Cardiac septum (tissue), 1 donor: ENCODE results near the genes PSMD14 and B3GALT1.

GRCh38 chr2:159769319-159770278 lies 28.4 kb downstream of the CD302 start:
- PRO-cap: no peak

DNA sequence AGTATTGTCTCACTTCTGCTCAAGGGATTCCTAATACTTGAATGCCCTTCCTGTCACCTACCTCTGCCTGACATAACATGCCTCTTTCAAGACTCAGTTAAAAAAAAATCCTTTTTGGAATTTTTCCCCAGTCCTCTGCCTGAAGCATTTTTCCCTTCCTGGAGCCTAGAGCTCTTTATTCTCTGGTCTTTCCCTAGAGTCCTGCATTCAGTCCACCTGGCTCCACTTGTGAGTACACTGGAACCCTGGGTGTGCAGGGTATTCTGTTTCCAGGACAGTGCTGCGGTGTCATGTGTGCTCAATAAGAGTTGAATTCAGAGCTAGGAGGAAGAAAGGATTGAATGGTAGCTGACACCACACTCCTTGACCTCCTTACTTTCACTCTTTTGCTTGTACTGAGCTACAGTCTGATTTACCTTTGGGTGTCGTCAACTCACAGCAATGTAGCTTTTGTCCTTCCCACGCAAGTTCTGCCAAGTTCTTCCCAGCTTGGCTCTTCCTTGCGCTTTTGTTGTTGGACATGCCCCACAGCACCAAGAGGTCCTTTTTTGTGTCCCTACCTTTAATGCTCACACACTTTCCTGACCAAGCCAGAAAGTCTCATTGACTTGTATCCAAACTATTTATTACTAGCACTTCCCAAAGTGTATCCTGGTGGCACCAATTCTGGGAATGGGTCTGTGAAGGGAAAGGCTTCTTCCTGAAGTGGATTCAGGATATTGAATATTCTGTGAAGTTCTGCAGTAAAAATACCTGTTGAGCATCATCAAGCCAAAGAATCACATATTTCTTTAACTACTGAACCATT lies 38.3 kb upstream of the ITGB6 start:
- PRO-cap: no peak

DNA sequence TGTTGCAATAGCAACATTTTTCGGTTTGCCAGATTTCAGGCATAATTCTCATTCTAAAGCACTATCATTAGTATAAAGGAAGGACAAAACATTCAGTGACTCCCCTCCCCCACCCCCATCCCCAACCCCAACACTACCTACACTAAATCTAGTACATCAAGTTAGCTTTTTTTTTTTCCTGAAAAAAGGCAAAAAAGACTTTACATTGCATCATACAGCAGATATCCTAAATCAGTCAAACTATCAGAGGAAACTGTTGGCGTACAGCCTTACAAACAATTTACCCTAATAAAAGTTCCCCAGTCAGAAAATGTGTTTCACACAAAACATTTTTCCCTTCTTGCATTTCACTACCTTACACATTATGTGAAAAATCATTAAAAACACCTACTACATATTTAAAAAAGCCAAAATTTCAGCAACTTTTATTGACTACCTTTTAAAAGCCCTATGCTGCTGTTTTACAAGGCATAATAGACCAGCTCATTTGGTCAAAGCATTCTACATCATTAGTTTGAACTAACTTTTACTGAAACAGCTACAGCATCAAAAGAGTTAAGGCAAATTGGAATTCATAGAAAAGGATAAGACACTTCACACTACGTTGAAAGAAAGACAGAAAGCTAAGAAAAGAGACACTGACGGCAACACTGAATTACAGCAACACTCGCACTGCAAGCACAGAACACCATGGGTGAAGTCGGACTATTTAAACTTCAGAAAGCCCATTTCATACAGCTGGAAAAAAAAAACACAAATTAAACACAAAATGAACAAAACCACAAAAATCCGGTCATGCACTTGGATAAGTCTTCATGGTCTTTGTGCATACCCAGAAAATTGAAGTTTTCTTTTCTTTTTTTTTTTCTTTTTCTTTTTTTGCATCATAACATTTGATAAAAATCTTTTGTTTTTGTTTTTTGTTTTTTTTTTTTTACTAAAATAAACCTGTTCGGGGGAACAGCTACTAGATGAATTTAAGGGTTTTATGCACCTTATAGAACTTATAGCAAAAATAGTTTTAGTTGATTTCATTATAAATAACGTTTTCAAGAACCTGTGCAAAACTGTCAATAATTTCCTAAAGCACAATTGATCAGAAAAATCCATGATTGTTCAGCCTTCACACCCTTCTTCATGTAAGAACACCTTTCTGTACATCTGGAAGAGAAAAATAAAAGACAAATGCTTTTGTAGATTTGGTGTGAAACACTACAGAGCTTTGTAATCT lies 73.9 kb upstream of the ITGB6 start:
- PRO-cap: no peak

DNA sequence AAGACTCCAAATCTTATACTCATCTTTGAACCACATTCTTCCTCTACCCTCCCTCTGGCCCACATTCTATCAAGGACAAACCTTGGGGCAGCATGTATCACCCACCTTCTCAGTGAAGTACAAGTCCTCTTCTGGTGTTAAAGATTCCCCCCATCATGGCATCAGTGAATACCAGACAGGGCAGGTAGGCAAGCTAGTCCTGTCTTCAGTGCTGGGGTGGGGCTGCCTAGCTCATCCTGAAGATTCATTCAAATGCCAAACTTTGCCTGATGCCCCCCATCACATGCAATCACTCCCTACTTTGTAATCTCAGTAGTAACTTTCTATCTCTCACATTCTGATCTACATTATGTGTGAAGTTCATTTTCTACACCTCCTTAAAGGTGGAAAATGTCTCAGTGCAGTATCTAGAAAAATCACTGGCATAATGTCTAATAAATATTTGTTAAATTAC lies 138.1 kb downstream of the RBMS1 start:
- PRO-cap: no peak

GRCh38 chr2:160408294-160408514 lies 85.4 kb downstream of the RBMS1 start:
- PRO-cap: no peak

GRCh38 chr2:160517156-160517378 lies 23.5 kb upstream of the RBMS1 start:
- PRO-cap: no peak

GRCh38 chr2:160956611-160956992 lies 203.6 kb upstream of the TANK start:
- PRO-cap: unidirectional peak, minus-strand start at chr2:160956726

DNA sequence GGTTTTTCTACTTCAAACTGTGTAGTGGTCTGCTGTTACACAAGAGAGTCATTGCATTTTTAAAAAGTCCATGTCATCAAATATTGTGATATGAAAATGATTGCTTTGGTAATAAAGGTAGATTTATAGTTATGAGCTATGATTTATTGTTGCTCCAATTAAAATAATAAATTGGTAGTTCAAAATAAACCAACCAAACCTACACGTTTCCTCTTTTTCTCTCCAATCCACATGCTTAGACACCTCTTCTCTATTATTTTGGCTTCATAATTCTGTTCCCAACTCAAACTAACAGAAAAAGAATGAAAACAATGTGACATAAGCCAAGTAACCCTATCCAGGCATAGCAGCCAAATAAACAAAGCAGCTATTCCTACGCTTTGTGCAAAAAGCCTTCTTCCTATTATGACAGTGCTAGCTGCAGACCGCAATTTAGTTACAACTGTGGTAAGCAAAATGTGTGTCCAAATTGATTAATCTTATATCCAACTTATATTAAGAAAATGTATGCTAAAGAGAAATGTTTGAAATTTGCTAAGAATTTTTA lies 20.7 kb upstream of the TANK start:
- PRO-cap: no peak

DNA sequence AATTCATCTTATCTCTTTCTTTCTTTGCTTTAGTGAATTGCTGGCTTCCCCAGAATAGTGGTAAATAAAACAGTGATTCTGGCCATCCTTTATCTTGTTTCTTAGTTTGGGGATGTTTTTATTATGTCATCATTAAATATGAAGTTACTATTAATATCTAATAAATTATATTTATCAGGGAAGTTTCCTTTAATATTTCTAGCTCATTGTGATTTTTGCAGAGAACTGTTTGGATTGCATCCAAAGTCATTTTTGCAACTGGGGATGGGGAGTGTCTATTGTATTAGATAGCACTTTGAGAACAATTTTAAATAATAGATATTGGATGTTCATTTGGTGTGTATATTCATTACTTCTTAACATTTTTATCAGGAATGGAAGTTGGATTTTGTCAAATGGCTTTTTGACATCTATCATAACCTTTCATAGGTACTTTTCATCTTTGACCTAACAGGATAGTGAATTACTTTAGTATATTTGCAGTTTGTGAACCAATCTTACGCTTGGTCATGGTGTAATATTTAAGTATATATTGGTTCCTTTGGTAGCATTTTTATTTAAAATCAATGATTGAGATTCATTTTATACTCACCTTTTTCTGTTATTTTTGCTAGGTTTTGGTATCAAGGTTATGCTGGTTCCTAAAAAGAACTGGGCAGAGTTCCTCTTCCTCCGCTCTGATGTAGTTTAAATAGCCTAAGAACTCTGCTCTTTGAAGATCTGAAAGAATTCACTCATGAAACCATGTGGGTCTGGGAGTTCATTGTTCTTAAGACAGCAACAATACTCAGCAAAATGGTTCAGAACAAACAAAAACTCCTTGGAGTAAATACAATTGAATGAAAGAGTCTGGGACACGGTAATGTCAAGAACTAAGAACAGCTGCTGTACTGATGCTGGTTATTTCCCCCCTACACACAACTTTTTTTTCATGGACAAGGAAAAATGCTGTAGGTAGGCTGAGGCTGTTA lies 2.6 kb downstream of the TANK start:
- PRO-cap: no peak

DNA sequence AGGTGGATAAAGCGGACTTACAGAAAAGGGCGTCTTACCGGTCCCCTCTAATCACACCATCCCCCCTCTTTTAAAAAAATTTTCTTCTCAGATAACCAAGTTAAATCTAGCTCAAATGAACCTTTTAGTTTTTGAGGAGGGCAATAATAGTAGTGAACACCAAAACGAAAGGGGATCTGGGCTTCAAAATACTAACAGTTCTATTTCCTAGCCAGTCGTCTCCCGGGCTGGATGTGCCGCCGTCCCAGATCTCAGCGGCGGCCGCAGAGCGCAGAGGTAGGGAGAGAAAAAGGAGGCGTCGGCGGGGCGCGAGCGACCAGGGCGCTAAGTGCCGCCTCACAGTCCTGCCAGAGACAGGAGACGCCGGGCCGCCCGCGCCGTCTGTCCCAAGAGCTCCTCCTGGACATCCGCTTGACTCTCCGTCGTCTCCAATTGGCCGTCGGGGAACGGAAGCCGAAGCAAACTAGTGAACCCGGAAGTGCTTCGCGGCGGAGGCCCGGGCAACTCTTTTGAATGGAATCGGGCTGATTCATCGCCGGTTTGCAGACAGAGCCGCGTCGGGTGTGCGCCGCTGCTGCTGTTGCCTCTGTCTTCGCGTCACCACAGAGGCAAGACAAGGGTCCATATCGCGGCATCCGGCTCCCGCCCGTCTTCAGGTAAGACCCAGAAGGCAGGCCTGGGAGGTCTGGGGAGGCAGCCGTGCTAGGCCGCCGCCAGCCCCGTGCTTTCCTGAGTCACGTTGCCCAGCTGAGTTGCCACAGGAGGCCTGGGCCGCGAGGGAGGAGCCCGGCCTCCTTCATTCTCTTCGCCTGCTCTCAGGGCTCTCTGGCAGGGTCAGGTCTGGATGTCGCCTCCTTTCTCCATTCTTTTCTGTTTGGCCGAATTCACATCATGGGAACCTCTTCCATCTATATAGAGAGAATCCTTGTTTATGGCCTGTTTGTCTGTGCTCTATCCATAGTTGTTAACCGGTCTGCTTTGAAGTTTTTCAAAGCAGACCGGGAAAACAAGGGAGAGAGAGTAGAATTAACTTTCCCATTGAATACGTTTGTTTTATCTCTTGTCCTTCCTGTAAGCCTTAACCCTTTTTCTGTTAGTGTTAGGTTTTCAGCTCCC lies at the start of gene PSMD14:
TSS of gene PSMD14 (plus strand) at position 477 of the 1,116 bp plus-strand sequence.
- PRO-cap: bidirectional peak, plus-strand start at position 550 of the sequence, minus-strand start at position 434 of the sequence

DNA sequence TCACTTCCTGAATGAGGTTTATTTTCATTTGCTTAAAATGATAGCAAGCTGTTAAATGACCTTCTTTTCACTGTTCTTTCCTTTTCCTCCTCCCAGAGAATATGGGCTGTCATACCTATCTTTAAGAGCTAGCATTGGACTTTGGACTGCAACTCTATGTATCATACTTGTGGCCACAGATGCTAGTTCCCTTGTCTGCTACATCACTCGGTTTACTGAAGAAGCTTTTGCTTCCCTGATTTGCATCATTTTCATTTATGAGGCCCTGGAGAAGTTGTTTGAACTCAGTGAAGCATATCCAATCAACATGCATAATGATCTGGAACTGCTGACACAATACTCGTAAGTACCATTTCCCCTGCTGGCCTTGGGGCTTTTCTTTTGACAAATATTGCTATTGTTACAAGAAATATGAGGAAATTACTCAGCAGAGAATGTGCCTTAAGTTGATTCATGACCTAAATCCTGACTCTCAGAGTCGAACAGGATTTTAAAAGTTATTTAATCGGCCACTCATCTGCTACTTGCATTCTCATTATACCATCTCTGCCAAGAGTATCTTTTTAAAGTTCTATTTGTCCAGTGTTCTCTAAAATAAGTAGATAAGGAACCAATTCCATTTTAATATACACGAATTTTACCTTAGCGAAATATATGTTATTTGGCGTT lies 168.3 kb downstream of the DPP4 start:
- PRO-cap: no peak

GRCh38 chr2:162379689-162380582 lies 36.0 kb downstream of the GCA start:
- PRO-cap: no peak

DNA sequence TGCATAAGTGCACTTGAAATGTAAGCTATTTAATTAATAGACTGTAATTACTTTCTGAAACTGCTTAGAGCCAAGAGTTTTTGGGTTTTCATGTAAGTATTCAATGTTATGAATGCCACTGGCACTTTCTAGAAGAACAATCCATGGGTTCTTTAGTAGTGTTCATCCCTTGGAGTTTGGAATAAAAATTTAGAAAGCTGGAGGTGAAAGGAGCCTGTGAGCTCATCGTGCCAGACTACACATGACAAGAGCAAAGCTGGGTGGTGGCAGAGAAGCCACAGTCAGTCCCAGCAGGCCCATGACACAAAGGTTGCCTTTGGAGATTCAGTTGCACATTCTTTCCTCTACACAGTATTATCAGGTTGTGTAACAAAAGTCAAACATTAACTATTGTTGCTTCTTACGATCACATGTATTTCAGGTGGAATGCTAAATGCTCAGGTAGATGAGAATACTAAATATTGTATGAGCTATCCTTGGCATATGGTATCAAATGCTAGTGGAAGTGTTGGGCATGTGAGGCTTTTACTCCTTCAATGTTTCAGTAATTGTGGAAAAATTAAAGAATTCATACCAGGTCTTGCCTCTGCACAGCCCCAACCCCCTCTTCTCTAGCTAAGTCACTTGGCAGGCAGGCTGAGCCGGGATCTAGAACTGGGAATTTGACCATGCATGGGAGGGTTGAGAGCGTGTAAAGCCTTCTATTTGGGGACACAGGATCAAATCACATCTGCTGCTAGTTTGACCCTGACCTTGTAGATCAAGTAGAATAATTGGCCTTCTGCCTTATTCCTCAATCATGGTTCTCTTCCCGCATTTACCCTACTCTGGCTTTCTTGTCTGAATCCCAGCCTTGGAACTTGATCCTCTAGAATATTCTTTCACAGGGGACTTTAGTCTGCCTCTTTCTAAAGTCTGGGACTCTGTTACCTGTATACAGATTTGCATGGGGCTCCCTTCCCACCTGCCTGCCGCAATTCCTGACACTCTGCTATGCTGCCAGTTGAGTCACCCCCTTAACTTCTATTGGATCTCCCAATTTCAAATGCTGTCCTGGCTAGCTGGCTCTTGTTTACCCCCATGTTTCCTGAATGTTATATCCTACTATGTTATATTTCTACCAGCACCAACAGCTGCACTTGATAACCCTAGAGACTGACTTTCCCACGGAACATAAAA lies 231.0 kb downstream of the GCA start:
- PRO-cap: no peak

DNA sequence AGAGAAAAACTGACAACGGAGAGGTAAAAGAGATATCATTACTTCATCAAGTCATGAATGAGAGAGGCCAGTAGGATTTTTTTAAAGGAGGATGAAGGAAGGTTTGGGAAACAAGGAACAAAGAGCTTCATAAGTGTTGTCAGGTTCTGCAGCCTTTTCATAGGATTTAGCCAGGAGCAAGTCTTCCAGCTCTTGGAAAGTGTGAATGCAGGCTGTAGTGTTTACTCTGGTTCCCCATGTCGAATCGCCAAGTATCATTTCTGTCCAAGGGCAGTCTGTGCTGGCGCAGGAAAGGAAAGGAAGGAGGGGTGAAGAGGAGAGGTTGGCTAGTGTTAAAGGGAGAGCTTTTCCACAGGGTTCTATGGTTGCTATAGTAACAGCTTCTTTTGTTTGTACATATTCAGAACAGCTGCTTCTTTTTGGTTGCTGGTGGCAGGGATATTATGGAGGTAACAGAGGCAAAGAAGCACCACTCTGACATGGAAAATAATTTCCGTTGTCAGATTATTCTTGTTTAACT lies 70.0 kb downstream of the KCNH7 start:
- PRO-cap: no peak

- PRO-cap: no peak
Observed at GRCh38 chr2:164786861-164787602, 54.6 kb downstream of the COBLL1 start.

DNA sequence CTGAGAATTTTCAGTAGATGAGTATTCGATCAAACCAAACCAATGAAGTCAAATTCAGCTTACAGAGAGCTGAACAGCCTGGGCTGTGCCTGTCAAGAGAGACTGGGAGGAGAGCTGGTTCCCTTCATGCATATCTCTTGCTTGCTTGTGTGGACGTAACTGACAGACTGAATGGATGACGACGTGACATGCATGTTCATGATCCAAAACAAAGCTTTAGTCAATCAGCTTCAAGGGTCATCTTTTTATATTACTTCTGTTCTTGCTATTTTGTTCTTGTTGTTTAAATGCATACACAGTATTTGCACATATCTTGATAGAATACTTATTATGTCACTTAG lies 145.2 kb downstream of the GALNT3 start:
- PRO-cap: no peak

GRCh38 chr2:165803181-165803524 lies 9.1 kb upstream of the GALNT3 start:
- PRO-cap: no peak

DNA sequence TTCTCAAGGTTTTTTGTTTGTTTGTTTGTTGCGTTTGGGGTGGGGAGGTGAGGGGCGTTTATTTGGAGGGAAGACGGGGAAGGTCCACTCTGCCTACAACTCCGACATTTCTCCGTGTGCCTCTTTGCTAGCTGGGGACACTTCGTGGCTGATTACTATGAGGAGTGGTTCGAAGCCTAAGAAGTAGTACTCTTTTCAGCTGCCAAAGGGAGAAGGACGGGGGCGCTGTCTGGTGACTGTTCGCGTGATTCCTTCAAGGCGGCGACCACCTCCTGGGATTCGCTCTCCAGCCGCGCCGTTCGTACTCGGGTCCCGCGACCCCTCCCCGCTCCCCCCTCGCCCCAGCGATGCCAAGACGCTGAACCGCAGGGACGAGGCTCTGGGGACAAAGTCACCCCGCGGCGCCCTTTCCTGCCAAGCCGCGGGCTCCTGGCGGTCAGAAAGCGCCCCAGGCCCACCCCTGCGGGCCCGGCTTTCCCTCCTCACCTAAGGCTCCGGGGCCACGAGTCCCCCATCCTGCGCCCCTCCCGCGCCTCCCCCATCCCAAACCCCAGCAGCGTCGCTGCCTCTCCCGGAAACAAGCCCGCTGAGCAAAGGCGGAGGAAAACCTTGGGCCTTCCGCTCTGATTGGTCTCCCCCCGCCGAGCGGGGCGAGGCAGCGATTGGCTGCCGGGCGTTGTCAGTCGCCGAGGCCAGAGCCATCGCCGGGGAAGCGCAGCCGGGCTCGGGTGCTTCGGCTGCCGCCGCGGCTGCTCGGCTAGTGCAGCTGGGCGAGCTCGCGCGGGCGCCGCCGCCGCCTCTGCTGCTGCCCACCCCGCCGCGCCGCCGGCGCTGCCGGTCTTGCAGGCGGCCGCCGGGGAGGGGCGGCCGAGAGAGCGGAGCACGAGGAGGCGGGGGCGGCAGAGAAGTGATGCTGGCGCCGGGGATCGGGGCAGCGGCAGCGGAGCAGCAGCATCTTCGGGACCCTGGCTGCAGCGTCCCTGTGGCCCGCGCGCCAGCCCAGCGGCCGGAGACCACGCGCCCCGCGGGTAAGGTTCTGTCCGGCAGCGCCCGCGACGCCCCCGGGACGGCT lies at the start of gene B3GALT1:
TSS of gene B3GALT1 (plus strand) at position 695 of the 1,072 bp plus-strand sequence.
- PRO-cap: bidirectional peak, plus-strand start at position 695 of the sequence, minus-strand start at position 579 of the sequence

- PRO-cap: no peak
Observed at GRCh38 chr2:167406334-167407255, 113.8 kb downstream of the B3GALT1 start.

- PRO-cap: no peak
Observed at GRCh38 chr2:168058032-168059351, 188.9 kb downstream of the STK39 start.